Cardiac muscle cell (in vitro differentiated cells and primary cell): ENCODE results near the gene ZNF860.

GRCh38 chr3:31981122-31982063 is at the start of gene ZNF860:
Gene ZNF860 (plus strand): TSS chr3:31981750.
- RAMPAGE, long total RNA: no peak
- RRBS: 7% methylated on average over 10 of the region's 71 CpGs

DNA sequence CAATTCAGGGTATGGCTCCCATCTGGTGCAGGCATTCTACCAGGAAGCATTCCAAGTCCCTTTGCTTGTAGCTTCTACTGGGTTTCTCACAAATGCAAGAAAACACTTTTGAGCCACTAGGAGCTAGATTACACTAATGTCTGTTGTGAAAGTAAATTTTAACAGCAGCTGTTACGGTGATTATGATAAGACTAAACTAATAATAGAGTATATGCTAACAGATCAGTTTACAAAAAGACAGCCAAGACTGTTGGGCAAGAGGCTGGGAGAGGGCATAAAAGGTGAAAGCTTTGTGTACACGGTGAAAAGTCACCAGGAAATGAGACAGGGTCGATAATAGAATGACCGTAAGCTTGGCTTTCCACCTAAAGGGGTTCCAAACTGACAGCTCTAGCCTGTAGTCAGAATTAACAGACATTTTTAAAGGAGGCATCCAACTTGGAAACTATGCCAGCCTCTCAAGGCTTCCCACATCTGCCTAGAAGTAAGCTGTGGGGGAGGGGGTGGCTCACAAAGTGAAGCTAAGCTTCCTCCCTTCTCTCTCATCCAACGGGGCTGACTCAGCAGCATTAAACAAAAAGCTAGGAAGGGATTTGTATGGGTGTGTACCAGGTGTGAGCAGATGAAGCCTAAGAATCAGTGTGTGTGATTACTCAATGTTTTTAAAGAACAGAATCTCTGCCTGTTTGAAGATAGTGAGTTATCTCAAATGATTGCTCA is 61.1 kb upstream of the GPD1L start:
- RAMPAGE, long total RNA: no peak
- RRBS: no CpG with 5 or more reads among the region's 5 CpGs

DNA sequence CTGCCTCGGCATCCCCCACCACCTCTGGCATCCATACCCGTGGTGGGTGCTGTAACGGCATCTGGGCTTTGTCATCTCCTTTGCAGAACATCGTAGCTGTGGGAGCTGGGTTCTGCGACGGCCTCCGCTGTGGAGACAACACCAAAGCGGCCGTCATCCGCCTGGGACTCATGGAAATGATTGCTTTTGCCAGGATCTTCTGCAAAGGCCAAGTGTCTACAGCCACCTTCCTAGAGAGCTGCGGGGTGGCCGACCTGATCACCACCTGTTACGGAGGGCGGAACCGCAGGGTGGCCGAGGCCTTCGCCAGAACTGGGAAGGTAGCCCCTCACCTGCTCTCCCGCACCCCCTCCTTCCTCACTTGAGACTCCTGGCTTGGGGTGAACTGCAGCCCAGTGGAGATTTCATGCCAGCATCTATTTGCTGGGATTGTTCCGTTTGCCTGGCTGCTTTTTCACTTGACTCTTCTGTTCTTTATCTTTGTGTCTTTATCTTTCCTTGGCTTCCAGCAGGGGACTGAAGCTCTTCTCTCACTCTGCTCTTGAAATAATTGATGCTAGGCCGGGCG is 52.5 kb downstream of the GPD1L start:
- RAMPAGE, long total RNA: no peak
- RRBS: no CpG with 5 or more reads among the region's 21 CpGs

- RAMPAGE, long total RNA: no peak
- RRBS: no CpG with 5 or more reads among the region's 2 CpGs
Measured at GRCh38 chr3:32324321-32324812, 67.3 kb upstream of the CMTM7 start.

- RAMPAGE, long total RNA: no peak
- RRBS: no CpG with 5 or more reads among the region's 5 CpGs
Measured at GRCh38 chr3:32414112-32414533, 22.5 kb downstream of the CMTM7 start.

GRCh38 chr3:32869238-32870220 is 51.7 kb downstream of the TRIM71 start:
- RAMPAGE, long total RNA: no peak
- RRBS: 52% methylated on average over 7 of the region's 18 CpGs

DNA sequence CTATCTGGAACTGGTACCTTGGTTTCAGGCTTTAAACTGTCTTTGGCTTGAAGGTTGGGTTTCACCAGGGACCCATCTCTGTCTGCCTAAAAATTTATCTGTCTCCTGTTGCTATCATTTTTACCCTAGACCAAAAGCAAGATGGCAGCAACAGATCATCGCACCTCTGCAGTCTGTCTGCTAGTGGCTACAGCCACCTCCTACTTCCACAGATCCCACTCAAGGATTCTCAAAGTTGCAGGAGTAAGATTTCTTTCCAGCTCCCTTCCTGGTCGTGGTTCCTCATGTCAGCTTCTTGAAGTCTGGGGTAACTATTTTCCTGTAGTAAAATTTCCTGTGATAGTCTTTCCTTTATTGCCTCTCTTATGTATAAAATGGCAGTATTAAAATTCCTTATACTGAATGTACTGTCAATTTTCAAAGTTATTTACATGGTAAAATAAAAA is 33.4 kb upstream of the CCR4 start:
- RAMPAGE, long total RNA: no peak
- RRBS: no CpG with 5 or more reads among the region's 2 CpGs

DNA sequence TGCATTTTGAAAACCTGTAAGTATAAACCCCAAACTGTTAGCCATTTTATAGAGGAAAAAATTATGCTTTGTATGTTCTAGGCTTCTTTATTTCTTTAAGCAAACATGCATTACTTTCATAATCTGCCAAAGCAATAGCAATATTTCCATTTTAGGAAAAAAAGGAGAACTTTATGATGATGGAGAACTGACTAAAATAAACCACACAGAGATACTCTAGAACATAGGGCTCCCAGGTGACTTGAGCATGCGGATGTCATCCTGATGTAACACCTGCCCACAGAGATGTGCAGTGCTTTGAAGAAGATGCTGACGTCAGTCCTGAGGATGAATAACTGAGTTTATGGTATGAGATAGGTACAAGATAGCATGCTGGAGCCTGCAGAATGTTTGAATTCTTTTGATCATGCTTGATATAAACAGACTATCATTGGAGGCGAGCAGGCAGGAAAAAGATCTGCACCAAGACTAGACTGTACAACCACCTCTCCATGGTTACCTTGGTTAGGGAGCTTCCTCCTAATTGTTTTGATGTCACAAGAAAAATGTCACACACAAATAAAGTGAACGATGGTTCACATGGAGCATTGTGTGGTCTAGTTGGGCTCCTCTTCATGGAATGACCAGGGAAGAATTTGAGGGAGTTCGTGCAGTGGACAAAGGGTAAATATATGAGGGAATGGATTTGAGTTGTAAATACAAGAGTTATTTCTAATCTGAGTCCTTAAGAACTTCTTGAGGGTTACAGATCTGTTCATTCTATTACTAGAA is 12.5 kb downstream of the CCR4 start:
- RAMPAGE, long total RNA: no peak
- RRBS: no CpG with 5 or more reads among the region's 5 CpGs

DNA sequence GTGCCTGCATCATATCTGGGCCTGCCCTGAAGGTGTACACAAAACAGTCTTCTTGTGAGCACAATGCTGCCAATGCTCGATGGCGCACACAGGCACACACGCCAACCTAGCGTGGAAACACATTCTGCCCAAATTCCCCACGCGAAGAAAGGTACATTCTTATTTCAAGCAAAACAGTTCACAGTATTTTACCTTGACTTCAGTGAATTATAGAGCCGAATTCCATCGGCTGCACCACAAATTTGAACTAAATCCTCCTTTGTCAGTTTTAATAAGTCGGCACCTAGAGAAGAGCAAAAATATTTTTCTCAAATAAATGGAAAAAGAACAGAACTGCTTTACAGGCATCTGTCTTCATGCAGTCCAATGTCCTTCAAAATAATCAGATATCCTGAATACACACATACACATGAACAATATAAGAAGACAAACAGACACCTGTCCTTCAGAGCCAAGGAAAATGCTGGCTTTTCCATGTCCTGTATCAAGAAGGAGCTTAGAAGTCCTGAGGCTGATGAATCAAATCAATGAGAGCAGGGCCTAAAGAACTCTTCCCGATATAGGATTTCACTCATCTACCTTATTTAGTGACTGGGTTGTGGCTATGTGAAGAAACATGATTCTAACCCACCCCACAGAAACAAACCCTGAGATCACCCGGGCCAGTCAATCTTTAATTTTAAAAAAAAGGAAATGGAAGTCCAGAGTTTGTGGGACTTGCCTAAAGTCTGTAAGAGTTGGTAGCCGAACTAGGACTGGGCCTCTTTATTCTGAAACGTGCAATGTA is 43.2 kb downstream of the UBP1 start:
- RAMPAGE, long total RNA: no peak
- RRBS: no CpG with 5 or more reads among the region's 13 CpGs

DNA sequence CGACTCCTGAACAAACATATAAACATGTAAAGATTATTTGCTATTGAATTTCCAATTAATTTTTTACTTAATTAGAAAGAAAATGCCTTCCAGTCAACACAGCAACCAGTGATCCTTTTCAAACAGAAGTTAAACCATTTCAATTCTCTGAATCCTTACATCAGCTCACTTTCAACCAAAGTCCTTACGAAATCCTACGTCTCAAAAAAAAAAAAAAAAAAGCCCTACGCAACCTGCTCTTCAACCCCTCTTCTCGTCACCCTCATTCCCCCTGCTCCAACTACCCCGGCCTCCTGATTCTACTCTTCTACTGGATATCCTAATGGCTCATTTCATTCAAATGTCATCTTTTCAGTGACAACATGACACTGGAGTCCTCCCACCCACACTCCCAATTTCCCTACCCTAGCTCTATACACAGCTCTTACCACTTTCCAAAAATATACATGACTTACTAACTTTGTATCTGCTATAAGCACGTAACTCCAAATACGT is 11.6 kb downstream of the UBP1 start:
- RAMPAGE, long total RNA: no peak
- RRBS: no CpG with 5 or more reads among the region's 8 CpGs

GRCh38 chr3:33551041-33552113 is 111.2 kb upstream of the UBP1 start:
- RAMPAGE, long total RNA: no peak
- RRBS: no CpG with 5 or more reads among the region's 7 CpGs

- RAMPAGE, long total RNA: no peak
- RRBS: no CpG with 5 or more reads among the region's 6 CpGs
Measured at GRCh38 chr3:33598255-33599168, 119.5 kb downstream of the CLASP2 start.

DNA sequence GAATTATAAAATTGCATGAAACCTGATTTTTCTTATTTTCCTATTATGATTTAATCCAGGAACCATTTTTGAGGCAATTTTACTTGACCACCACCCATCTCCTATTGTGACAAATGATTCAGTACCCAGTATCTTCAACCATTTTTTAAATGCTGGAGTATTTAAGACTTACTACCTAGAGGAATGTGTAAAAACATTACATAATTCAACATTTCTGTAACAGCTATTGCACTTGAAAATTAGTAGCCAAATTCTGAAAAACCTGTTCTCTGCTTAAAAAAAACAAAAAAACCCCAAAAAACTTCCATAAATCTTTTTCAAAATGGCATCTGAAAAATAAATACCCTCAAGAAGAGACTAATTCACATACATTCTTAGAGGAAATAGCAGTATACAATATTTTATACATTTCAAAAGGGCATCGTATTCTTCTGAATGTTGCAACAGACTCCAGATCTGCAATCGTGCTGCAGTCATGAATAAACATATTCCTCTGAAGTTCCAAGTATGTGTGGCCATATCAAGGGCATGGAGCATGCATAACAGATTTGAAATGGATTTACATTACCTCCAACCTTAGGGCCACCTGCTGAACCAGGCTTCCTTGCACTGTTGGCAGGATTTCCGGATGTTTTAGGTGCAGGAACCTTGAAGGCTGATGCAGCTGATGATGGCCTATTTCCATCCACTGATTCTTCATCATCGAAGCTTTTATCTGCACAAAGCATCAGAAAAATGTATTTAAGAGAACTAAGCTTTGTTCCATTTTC is 73.7 kb downstream of the CLASP2 start:
- RAMPAGE, long total RNA: no peak
- RRBS: no CpG with 5 or more reads among the region's 4 CpGs

GRCh38 chr3:33658574-33659912 is 59.0 kb downstream of the CLASP2 start:
- RAMPAGE, long total RNA: no peak
- RRBS: no CpG with 5 or more reads among the region's 18 CpGs

GRCh38 chr3:34184395-34184866 is 386.0 kb downstream of the PDCD6IP start:
- RAMPAGE, long total RNA: no peak
- RRBS: no CpG with 5 or more reads among the region's 5 CpGs

DNA sequence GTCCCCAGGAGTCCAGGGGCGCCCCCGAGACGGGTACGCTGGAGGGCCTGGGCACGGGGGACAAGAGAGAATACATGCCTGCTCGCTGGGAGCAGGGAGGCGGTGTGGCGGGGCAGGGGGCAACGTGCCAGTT is 460 bp upstream of the ARPP21 start:
- RAMPAGE, long total RNA: no peak
- RRBS: no CpG with 5 or more reads among the region's 9 CpGs

- RAMPAGE, long total RNA: no peak
- RRBS: no CpG with 5 or more reads among the region's 5 CpGs
Measured at GRCh38 chr3:35677634-35678120, 38.4 kb downstream of the ARPP21 start.

DNA sequence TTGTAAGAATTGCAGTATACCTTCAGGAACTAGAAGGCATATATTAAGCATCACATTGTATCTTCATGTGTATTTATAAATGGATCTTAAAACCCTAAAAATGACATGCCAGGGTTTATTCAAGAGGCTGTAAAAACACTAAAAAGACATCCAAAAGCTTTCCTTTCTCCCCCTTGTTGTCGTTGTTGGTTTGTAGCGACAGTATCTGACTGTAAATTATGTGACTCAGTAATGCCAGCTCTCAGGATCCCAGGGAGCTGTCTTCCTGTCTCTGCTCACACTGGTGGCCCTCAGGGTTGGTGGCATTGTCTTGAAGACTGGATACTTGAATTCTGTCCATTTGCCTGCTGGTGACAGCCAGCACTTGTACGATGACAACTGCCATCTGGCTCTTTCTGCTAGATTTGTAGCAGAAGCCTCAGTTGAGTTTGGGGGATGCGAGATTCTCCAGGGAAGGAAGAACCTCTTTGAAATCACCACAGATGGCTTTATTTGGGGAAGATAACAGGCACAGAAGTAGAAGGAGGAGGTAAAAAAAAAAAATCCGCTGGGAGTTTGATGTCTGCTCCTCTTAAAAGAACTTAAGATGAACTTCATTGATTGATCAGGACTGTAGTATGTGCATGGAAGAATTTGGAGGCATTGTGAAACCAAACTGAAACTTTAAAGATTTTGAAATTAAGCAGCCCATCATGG is 120.8 kb downstream of the ARPP21 start:
- RAMPAGE, long total RNA: no peak
- RRBS: no CpG with 5 or more reads among the region's 5 CpGs

GRCh38 chr3:36432967-36433404 is 52.7 kb downstream of the STAC start:
- RAMPAGE, long total RNA: no peak
- RRBS: no CpG with 5 or more reads among the region's 3 CpGs

- RAMPAGE, long total RNA: no peak
- RRBS: 2% methylated on average over 4 of the region's 17 CpGs
Measured at GRCh38 chr3:36907740-36908835, 36.8 kb downstream of the TRANK1 start.